Bronchial lymph node (tissue), 1 donor: ENCODE measurements around the gene MAP2.

DNA sequence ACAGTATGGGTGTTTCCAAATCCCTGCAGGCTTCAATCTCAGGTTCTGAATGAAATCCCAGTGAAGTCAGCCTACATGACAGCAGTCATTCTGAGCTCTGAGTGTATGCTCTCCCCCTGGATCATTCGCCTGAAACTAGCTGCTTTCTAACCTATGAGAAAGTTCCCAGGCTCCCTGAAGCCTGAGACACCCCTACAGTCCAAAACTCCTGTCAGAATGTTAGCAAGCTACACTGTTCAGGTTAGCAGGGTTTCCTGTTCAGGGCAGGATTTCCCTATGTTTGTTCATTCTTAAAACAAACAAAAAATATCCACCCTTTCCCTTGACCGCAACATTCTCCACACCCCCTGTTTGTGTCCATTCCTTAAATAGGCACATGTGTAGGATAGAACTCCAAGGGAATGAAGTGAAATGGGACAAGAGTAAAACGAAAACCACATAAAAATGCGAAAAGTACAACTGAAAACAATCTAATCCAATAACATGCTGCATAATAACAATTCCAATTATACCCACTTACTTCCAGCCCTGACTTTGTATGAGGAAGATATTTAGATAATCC, 83.1 kb downstream of the KLF7 start:
- PRO-cap, result no peak

- PRO-cap, result bidirectional peak, plus-strand start at chr2:207134298, minus-strand start at chr2:207134014
These were observed 31.8 kb downstream of the KLF7 start for GRCh38 chr2:207133486-207134787.

GRCh38 chr2:207135052-207135813, 30.5 kb downstream of the KLF7 start:
- PRO-cap, result no peak

- PRO-cap, result no peak
These were observed 90.3 kb upstream of the KLF7 start for GRCh38 chr2:207255907-207256646.

GRCh38 chr2:207333900-207334432, 168.2 kb upstream of the KLF7 start:
- PRO-cap, result bidirectional peak, plus-strand start at chr2:207334207, minus-strand start at chr2:207334096

DNA sequence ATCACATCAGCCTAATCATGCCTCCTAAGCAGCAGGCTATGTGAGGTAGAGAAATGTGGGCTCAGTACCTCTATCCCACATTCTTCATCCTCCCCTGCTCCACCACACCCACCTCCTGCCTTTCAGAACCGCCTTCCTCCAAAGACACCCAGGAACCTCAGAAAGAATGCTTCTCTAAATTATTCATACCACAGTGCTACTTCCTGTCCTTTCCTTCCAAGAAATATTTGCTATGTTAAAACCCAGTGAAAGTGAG, 24.1 kb upstream of the CREB1 start:
- PRO-cap, result no peak

DNA sequence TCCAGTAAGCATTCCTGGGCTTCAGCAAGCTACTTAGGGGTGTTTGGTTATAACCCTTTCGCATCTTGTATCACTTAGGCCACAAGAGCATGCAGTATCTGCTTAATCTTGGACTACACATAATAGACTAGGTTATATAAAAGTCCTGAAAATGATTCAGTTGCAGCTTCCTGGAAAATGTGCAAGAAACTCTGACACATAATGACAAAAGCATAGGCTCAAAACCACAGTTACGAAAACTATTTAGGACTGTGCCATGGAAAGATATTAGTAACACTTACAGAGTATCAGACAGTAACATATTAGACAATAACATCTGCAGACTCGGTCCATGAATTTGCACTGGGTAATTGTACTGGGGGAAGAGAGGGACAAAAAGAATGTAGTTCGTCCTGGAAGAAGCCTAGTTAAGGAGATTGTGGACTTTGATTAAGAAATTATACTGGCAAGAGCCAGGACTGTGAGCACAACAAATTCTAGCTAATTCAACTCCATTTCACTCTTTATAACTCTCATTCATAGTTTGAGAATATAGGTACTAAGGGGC, 15.8 kb upstream of the CREB1 start:
- PRO-cap, result no peak

GRCh38 chr2:207711267-207711423, 295 bp upstream of the CCNYL1 start:
- PRO-cap, result bidirectional peak, plus-strand start at chr2:207711522, minus-strand start at chr2:207711339

DNA sequence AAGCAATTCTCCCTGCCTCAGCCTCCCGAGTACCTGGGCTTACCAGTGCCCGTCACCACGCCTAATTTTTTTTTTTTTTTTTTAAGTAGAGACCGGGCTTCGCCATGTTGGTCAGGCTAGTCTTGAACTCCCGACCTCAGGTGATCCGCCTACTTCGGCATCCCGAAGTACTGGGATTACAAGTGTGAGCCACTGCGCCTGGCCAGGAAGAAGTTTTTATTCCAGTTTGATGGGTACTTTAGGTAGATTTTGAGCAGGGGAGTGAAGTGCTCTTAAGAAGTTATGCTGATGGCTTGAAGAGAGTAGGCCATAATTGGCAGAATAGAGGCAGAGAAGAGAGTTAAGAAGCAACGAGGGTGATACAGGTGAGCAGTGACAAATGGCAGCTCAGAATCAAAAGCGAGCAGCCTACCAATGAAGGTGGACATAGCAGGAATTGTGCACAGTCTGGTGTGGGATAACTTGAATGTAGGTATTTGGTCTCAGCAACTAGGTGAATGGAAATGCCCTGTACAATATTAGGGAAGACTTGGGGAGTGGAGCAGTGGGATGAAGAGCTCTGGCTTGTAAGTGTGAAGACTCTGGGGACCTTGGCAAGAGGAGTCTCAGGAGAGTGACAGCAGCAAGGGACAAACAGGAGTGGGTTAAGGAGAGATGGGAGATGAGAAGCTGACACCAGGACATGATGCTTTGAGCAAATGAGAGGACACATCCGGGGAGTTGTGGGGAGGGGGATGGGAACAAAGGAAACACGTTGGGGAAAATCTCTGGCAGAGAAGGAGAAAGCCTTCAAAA, 25.0 kb downstream of the FZD5 start:
- PRO-cap, result no peak

DNA sequence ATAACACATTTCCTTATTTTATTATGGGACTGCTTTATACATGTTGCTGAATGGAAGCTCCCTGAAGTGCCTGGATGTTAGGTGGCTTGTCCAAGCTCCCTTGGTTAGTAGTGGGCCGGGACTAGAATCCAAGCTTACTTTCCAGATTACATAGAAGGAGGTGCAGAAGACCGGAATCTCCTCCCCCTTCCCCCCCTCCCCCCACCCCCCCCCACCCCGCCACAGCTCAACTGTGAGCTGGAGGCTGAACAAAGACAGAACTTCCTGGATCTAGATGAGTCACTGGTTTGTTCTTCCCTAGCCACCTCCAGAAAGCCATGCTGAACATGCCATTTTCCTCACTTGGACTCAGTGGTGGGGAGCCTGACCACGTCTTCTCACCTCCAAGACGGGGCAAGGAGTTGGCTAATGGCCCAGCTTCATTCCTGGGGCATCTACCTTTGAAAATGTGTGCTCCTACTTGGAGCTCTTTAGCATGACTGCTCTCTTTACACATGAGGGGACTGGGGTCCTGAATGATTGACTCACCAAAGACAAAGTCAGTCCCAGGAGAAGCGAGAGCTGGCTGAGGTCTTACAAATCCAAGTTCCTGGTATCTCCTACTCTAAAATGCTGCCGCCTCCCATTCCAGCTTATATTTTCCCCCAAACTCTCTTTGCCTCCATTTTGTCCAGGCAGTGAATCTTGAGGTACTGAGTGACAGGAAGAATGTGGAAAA, 22.5 kb upstream of the FZD5 start:
- PRO-cap, result unidirectional peak, plus-strand start at position 341 of the sequence

DNA sequence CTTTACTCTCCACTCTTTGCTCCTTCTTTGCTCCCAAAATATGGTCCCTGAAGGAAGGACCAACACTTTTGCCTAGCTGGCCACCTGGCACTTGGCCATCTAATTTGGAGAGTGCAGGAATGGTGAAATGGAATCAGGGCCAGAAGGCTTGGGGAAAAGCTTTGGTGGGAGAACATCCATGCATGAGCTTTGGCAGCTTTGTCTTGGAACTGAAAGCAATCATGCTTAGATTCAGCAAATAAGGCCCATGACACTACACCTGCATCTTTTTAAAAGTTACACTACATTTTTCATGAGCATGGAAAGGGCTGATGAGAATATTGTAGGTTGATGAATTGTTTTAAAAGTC, 50.8 kb upstream of the FZD5 start:
- PRO-cap, result no peak

DNA sequence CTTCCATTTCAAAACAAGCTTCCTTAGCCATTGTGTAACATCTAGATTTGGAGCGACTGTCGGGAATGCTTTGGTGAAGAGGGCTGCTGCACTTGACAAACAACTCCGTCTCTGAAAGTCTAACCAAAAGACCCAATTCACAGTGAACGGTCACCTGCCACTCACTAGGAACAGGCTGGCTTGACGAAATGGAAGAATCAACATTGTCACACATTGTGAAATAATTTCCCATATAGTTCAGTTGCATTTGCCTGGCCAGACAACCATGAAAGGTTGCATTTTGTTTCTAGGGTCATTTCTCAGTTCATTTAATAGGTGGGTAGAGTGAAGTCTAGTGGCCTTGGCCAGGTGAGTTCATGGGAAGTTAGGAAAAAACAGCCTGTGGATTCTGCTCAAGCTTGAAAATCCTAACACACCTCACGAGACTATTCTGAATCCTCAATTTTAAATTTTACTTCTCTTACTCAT, 100.7 kb upstream of the FZD5 start:
- PRO-cap, result no peak

- PRO-cap, result no peak
These were observed 126.8 kb upstream of the FZD5 start for GRCh38 chr2:207896491-207896925.

DNA sequence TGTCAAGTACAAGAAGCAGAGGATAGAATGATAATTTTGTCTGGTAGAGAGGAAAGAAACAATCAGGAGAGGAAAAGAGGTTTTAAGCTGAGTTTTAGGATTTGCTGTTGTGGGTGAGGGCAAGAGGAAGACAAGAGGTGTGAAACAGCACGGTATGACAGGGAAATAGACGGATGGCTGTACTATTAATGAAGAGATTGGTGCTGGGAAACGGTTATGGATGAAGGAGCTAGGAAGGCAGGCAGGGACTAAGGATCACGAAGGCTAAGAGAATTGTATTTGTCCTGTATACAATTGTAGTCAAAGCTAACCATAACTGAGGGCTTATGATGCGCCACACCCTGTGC, 86.1 kb downstream of the PLEKHM3 start:
- PRO-cap, result no peak

DNA sequence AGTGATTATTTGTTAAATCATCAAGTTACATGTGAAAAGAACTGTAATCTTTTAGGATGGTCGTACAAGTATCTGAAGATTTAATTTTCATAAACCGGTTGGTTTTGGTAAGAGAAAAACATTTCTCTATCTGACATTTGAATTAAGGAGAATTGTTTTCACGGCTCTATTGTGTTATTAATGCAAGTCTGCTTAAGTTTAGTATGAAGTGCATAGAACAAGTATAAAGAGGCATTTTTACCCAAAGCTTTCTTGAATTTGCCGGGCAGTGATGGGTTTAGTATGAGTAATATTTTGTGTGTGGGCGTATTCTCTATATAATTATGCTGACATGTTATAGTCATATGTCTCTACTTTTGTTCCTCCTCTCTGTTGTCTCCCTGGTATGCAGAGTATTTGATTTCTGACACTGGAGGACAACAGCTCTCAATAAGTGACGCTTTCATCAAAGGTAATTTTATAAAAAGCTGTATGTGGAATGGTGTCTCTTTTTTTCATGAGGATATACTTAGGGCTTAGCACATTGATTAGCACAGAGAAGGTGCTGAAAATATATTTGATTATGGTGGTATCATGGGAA, 45.9 kb downstream of the PIKFYVE start:
- PRO-cap, result unidirectional peak, plus-strand start at position 395 of the sequence

- PRO-cap, result no peak
These were observed 53.5 kb upstream of the PTH2R start for GRCh38 chr2:208352999-208353527.

DNA sequence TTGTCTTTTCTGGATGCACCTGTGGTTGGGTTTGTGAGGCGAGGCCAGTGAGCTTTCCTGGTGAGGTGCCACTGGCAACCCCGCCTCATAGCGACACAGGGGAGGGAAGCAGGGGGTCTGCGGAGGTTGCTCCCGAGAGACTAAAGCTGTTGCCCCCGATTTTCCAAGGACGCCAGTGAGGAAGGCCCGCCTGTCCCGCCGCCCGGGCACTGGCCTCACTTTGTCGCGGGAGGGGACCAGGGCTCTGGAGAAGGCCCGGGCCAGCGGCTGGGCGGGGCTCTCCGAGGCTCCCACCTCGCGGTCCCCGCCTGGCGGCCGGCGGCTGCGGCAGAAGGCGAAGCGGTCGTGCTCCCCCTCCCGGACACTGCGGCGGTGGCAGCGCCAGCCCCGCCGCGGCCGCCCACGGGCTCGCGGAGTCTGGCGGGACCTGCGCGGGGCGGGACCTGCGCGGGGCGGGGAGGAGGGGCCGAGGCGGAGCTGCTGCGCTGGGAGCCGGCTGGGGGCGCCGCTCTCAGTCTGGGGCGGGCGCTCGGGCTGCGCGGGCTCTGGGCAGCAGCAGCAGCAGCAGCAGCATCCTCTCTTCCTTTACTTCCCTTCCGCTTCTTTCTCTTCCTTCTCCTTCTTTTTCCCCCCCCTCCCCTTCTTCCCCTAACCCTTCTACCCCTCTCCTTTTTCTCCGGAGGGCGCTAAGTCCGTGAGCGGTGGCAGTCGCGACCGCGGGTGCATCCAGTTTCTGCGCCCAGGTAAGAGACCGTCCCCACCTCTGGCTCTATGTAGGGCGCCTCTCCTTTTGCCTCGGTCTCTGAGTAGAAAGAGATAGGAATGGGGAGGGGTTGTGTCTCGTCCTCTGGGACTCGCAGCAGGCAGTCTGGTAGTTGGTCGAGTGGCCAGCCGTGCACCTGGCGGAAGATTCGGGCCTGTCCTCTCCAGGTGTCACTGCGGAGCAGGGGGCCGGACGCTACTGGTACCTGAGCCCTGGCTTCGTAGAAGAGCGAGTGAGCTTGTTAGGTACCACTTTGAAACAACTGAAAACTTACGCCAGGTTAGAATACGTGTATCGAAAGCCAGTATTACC, at the start of gene MAP2:
MAP2 (plus strand) TSS at position 514 of the 1,075 bp plus-strand sequence.
- PRO-cap, result bidirectional peak, plus-strand start at position 360 of the sequence, minus-strand start at position 225 of the sequence; bidirectional peak, plus-strand start at position 514 of the sequence, minus-strand start at position 366 of the sequence

- PRO-cap, result no peak
These were observed 72.0 kb downstream of the MAP2 start for GRCh38 chr2:209495677-209496462.

DNA sequence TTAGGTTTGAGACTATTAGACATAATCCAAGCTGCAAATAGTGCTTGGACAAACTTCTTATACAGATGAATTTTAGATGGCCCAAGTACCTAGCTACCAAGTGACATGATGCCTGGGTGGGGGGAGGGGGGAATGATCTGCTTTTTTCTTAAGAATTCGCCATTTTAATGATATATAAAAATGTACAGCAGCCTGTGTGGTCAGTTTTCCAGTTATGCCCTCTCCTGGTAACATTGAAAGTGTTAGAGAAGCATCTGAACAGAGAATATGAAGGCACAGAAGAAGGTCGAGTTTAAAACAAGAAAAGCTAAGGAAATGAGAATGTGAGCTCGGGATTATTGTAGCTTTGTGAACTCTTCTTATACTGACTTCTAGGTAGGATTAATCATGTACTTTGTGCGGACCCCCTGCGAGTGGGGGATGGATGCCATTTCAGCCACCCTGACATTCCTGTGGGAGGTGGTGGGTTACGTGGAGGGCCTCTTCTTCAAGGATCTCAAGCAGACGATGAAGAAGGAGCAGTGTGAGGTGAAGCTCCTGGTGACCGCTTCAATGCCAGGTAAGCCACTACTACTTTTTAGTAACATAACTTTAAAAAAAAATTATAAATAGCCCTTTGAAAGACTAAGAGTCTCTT, 68.9 kb upstream of the RPE start:
- PRO-cap, result no peak

DNA sequence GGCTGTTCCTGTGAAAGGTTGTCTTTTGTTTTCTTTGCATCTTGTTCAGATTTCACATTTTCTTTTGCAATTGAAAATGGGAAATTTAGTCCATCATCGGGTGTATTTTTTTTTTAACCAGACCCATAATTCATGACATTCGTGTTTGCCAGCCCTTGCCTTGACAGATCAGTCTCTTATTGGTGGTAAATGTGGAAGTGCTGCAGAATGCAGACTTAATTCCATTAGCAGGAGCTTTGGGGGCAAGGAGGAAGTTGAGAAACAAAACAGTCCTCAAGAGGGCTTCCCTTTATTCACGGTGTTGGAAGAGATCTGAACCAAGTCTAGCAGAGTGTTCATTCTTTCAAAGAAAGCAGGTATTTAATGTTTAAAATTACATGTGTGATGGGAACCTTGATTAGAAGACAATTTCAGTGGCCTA, 16.6 kb upstream of the RPE start:
- PRO-cap, result no peak